SJSA1 (cell line): ENCODE results near the genes IKZF2, SPAG16 and MARCHF4.

DNA sequence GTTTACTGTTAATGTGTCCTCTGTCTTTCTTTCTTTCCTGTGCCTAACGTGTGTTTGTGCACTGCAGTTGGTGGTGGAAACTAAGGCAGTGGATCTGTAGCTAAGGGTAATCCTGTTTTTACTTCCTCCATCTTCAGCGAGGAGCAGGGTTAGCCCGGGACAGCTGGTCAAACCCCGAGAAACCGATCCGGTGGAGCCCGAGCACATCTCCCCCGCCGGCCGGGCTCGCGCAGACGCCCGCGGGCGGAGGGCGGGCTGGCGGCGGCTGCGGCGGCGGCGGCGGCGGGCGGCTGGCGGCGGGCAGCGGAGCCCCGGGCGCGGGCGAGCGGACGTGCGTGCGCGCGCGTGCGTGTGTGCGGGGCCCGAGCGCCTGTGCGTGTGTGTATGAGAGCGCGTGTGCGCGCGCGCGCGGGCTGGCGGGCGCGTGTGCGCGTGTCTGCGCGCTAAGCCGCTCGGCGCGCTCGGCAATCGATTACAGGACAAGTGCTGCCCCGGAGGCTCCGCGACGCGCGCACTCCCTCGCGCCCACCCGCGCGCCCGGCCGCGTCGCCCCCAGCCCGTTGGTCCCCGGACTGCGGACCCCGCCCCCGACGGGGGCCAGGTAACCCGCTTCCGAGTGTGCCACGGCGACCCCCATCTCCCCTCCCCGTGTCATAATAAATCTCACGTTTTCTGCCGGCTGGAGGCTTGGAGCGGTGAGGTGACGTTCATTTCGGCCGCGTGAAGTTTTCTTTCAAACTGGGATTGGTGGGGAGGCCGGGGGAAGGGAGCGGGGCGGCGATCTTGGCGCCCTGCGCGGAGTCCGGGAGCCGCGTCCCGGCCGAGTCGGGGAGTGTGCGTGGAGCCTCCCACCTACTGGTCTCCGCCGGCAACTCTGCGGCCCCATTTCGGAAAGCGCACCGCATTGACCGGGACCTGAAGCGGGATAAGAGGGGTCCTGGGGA, at the start of gene IKZF2:
Gene IKZF2 (minus strand): TSS at position 154 of the 944 bp plus-strand sequence.
- RAMPAGE, long total RNA, result no peak

- RAMPAGE, long total RNA, result no peak
These were observed at the start of gene SPAG16 for GRCh38 chr2:213283866-213284883. SPAG16 (plus strand) TSS chr2:213284464.

DNA sequence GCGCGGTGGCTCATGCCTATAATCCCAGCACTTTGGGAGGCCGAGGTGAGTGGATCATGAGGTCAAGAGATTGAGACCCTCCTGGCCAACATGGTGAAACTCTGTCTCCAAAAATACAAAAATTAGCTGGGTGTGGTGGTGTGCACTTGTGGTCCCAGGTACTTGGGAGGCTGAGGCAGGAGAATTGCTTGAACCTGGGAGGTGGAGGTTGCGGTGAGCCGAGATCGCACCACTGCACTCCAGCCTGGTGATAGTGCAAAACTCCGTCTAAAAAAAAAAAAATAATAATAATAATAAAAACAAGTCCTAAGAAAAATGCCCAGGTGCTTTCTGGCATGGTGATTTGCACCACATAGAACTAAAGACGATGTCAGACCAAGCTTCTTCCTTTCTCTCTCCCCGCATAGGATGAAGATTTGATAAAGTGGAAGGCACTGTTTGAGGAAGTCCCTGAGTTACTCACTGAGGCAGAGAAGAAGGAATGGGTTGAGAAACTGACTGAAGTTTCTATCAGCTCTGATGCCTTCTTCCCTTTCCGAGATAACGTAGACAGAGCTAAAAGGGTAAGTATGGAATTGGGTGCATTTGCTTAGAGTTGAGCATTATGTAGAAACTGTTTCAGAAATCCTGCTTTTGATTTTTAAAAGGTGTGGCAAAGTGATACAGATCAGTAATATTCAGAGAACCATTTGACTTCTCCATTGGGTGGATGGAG, 37.0 kb downstream of the ATIC start:
- RAMPAGE, long total RNA, result no peak

- RAMPAGE, long total RNA, result no peak
These were observed 53.8 kb downstream of the ATIC start for GRCh38 chr2:215365517-215366115.

- RAMPAGE, long total RNA, result no peak
These were observed 52.0 kb downstream of the FN1 start for GRCh38 chr2:215383798-215384308.

DNA sequence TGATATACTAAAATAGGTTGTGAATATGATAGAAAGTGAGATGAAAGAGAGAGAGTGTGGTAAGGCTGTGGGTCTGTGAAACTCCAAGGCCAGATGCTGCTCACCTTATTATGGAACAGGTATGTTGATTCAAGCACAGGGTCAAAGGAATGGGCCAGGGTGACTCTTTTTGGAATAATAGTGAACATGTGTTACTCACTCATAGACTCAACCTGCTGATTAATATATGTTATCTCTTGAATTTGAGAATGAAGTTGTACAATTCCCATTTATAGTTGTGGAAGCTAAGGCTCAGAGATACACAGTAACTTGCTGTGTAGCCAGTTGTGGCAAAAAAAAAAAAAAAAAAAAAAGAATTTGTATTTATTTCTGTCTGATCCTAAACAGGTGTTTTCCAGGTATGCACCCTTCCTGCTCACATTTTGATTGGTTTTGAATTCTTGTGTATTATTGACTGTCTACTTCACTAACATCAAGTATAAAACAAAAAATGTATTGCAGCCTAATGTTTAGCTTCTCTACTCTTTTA, 70.9 kb upstream of the FN1 start:
- RAMPAGE, long total RNA, result no peak

DNA sequence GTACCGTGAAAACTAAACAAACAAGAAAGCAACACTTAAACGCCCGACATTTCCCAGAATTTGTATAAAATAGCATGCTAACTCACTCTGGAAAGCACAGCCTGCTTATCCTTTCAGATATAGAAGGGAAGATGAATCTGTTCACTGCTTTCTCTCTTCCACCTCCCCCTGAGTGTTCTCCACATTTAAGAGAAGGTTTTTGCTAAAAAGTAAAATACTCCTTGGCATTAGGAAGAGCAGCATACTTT, 186.2 kb downstream of the MREG start:
- RAMPAGE, long total RNA, result no peak

- RAMPAGE, long total RNA, result no peak
These were observed 1.4 kb upstream of the XRCC5 start for GRCh38 chr2:216107650-216108294.

DNA sequence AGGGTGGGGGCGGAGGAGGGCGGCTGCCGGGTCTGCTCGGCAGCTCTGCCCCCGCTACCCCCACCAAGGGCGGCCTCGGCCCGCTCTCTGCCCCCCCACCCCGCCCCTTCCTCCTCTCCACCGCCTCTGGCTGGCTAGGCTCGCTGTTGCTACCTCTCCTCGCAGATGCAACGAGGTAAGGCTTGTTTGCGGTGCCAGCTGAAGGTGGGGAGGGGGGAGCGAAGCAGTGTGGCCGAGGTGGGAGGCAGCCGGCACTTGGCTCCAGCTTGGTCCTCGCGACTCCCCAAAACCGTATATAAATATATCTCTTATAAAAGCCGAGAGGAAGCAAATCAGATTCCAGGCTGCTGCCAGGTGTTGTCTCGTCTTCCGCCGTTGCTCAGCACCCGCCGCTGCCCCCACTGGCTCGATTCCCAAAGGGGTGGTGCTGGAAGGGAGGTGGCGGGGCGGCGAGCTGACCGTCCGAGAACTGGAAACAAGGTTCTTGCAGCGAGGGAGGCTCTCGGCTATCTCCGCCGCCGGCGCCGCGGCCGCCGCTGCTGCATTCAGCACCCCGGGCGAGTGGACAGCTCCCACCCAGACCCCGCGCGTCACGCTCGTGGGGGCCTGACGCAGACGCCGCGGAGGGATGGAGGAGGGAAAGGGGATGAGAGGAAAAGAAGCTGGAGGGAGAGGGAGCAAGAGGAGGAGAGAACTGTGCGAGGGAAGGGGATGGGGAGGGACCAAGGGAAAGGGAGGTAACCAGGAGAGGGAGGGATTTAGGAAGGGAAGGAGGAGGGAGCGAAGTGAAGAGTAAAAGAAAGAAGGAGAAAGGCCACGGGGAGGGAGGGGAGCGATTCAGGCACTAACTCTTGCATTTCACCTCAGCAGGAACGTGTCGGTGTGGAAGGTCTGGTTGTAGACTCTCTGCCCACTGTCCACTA, at the start of gene MARCHF4:
Gene MARCHF4 (minus strand): TSS at position 698 of the 923 bp plus-strand sequence.
- RAMPAGE, long total RNA, result no peak

GRCh38 chr2:216551679-216552139, 53.1 kb downstream of the RPL37A start:
- RAMPAGE, long total RNA, result no peak

DNA sequence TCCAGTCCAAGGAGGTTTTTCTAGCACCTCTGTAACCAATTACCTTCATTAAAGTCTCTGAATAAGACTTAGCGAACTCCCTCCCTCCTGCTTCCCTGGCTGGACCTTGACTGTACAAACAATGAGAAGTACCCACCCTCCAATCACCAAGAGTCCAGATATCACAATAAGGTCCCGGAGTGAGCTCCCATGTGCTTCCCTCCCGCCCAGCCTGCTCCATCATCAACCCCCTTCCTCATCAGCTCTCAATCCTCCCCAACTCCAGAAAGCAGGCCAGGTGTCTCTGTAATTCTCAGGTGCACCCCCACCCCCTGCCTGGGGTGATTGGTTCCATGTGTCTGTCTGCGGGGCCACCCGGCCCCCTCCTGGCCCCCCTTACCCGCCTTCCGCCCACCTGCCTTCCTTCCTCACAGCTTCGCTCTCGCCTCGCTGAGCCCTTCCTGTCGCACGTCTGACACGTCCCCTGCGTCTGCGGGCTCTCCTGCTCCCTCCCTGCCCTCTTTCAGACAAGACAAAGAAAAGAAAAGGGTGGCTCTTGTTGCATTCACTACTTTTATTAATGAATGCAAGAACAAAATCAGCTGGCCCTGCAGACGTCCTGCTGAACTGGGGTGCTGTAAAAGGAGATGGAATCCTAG, 26.6 kb upstream of the IGFBP2 start:
- RAMPAGE, long total RNA, result no peak

DNA sequence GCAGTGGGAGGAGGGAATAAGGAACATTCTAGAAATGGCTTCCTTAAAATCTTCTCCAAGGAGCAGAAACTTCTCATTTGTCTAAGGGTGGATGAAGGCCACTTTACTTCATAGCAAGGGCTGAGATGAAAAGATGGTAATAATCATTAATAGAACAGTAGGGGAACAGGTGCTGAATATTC, 23.9 kb downstream of the IGFBP5 start:
- RAMPAGE, long total RNA, result no peak

DNA sequence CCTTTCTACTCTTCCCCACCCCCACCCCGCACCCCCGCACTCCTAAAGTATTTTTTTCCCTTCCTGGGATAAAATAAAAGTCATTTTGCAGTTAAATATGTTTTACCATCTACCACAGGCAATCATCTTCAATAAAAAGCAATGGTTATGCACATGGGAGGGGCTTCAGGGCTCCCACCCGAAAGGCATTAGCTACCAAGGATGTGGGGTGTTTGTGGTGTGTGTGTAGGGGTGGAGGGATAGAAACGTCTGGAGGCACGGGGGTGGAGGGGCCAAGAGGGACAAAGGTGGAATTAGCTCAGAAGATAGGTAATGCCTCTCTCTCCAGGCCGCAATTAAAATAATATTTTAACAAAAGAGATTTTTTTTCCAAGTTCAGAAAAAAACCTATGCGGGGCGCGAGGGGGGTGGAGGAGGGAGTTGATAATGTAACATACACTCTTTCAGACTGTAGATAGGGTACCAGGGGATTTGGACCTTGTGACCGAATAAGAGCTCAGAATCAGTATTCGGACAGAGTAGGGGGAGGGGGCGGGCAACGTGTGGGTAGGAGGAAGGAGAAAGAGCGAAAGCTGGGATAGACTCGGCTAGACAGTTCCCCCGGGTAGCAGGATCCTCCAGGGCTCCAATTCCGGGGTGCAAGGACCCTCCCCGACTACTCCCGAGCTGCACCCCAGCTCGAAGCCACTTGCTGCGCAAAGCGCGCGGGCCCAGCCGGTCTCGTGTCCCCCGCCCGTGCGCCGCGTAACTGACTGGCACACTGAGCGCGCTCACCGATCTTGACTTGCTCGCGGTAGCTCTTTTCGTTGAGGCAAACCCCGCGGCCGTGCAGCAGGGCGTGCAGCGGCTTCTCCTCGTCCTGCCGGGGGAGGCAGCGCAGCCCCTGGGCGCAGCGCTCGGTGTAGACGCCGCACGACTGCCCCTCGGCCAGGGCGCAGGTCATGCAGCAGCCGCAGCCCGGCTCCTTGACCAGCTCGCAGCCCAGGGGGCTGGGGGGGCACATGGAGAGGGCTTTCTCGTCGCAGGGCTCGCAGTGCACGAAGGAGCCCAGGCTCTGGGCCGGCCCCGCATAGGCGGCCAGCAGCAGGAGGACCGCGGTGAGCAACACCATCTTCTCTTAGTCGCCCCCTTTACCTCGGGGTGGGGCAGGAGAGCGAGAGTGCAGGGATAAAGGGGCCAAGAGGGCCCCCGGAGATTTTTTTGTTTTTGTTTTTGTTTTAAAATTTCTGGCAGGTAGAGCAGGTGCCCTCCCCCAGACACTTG, 1.3 kb downstream of the IGFBP5 start:
- RAMPAGE, long total RNA, result no peak

GRCh38 chr2:216717360-216717756, 22.0 kb upstream of the IGFBP5 start:
- RAMPAGE, long total RNA, result no peak

GRCh38 chr2:216871499-216871947, 11.7 kb upstream of the TNP1 start:
- RAMPAGE, long total RNA, result no peak

DNA sequence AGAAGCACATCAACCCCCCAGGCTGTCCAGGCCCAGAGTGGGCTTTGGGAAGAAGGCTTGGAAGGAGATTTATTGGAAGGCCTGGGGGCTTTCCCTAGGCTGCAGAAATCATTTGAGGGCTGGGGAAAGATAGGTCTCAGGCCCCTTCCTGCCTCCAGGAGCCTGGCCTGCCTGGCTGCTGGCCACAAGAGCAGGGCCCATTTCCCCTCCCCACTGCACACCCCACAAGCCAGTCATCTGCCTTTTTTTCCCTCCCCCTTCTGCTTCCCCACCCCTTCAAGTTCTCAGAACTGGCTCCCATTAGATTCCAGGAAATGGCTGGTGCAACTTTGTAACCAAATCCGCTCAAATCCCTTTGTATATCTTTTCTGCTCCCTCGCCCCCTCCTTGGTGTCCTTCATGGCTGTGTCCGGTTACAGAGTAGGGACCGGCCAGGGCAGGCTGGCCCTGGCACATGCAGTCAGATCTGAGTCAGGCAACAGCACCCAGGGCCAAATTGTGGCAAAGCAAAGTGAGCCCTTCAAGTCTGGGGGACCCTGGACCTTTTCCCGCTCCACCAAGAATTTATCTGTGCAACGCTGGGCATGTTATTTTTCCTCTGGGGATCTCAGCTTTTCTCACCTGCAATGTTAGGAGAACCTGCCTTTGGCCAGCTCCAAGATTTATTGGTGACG, 20.8 kb upstream of the TNP1 start:
- RAMPAGE, long total RNA, result no peak

DNA sequence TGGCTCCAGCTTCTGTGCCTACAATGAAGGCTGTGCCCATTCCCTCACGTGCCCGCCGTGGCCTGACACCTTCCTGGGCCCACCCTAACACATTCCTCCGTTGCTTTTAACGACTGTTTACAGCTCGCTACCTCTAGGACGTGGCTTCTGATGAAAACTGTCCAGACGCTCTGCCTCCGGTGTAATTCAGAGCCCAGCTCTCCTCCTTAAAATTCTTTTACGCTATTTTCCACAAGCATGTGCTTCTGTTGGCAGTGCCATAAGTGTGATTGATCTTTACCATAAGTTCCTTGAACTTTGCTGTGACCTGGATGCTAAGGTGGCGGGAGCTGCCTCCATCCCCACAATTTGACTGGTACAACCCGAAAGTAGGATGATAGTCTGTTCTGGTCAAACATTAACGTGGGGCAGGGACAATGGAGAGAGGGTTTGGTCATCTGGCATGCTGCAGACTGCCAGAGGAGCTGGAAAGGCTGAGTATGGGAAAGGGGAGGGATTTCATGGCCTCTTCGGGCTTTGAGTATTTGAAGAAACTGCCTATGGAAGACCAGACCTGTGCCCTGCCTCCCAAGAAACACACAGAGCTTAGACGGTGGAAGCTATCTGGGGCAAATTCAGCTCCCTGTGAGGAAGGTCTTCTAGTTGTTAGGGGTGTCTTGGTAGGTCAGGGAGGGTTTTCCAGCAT, 206.9 kb upstream of the TNP1 start:
- RAMPAGE, long total RNA, result no peak

GRCh38 chr2:217250122-217250539, 390.3 kb upstream of the TNP1 start:
- RAMPAGE, long total RNA, result no peak

DNA sequence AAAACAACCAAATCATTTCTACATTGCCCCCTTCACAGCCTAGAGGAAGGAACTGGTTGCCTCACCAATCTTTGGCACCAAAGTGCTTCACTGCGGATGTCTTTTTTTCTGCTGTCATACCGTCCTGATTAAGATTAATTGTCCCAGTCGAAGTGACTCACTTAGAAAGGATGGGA, 500.9 kb upstream of the TNP1 start:
- RAMPAGE, long total RNA, result no peak

GRCh38 chr2:217387821-217388458, 528.1 kb upstream of the TNP1 start:
- RAMPAGE, long total RNA, result no peak